Anterior vena cava (tissue), 1 donor: Measurements from ENCODE around the genes HTN3, MUC7, AMBN, GRSF1, DCK and AFP.

GRCh38 chr4:70028030-70028564, at the start of gene HTN3:
TSS of gene HTN3 (plus strand) at chr4:70028459.
- PRO-cap, result no peak

DNA sequence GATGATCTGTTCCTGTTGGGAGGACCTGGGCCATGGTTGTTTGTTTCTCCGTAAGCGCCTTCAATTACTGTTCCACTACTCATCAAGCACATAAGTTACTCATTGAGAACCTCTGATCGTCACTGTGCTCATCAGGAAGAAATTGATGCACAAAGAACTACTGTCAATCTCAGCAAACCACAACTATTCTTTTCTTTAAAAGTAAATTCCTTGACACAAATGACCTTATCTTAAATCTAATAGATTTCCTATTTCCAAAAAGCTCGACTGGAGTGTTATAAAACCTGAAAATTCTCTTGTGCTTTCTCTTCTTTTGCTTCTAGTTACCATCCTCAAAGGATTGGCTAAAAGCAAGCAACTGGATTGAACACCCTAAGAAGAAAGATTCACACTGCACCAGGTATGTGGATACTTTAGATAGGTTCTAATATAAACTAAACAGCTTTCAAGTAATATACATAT, at the start of gene MUC7:
Gene MUC7 (plus strand): TSS at position 306 of the 462 bp plus-strand sequence.
- PRO-cap, result no peak

DNA sequence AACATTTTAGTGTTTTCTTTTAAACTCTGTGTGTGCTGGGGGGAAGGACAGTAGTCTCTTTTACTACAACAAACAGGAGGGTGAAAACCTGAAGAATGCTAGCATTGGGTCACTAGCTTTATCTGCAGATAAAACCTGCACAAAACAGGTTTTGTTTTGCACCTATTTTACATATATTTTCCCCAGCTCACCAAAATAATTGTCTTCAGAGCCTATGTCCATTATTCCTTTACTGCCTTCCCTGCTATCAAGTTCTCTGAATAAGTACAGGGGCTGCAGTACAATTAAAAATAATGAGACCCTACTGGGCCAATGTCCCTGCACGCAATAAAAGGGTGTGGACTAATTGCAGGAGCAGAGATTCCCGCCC, 273 bp upstream of the AMBN start:
- PRO-cap, result no peak

- PRO-cap, result no peak
Observed at GRCh38 chr4:70592168-70592522, at the start of gene AMBN. TSS of gene AMBN (plus strand) at chr4:70592256.

DNA sequence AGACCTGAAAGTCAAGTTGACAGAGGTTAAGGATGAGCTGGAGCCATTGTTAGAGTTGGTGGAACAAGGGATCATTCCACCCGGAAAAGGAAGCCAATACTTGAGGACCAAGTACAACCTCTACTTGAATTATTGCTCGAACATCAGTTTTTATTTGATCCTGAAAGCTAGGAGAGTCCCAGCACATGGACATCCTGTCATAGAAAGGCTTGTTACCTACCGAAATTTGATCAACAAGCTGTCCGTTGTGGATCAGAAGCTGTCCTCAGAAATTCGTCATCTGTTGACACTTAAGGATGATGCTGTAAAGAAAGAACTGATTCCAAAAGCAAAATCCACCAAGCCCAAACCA, 1.0 kb downstream of the UTP3 start:
- PRO-cap, result no peak

GRCh38 chr4:70775089-70775528, 53.3 kb downstream of the RUFY3 start:
- PRO-cap, result no peak

GRCh38 chr4:70839176-70840147, at the start of gene GRSF1:
TSS of gene GRSF1 (minus strand) at chr4:70839890.
- PRO-cap, result bidirectional peak, plus-strand start at chr4:70839389, minus-strand start at chr4:70839295; unidirectional peak, minus-strand start at chr4:70839890; unidirectional peak, minus-strand start at chr4:70839945

DNA sequence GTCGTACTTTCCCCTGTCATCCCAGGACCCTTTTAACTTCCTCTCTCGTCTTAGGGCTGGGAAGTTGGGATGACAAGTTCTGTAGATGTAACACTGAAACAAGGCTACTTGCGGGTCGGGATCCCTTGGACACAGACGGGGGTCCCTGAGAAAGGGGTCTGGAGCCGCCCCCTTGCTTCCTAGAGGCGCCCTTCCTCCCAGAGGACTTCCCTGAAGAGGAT, 734 bp downstream of the MOB1B start:
- PRO-cap, result unidirectional peak, minus-strand start at position 209 of the sequence

DNA sequence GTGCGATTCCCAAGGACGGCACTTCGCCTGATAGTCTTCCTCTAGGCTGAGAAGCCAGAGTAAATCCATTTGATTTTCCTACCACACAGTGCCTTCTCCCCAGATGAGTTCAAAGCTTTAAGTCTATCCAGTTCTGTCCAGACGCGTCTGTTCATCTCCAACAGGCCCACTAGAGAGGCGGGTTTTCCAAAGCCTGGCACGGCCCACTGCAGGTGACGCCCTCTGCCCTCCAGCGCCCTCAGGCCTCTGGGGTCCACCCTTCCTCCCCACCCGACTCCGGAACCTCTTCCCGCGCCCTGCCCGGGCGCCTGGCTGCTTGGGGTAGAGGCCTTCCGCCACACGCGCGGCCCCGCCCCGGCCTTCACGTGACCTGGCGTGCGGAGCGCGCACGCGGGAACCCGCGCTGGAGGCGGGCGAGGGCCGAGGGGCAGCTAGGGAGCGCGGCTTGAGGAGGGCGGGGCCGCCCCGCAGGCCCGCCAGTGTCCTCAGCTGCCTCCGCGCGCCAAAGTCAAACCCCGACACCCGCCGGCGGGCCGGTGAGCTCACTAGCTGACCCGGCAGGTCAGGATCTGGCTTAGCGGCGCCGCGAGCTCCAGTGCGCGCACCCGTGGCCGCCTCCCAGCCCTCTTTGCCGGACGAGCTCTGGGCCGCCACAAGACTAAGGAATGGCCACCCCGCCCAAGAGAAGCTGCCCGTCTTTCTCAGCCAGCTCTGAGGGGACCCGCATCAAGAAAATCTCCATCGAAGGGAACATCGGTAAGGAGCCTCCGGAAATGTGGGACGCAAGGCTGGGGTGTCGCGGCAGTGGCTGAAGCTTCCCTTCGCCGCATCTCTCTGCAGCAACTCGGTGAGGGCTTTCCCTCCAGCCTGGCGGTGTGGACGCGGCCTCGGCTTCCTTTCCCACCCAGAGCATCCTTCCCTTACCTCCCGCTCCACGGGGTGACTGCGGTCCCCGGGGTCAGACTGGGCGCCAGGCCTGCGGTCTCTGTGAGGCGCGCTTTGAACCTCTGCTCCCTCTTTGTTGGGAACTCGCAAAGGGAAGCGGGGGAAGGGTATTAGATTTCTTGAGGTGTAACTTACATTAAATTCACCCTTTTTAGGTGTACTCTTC, at the start of gene DCK:
Gene DCK (plus strand): TSS at position 479 of the 1,111 bp plus-strand sequence.
- PRO-cap, result bidirectional peak, plus-strand start at position 412 of the sequence, minus-strand start at position 363 of the sequence

GRCh38 chr4:71419658-71420355, 232.7 kb downstream of the SLC4A4 start:
- PRO-cap, result no peak

DNA sequence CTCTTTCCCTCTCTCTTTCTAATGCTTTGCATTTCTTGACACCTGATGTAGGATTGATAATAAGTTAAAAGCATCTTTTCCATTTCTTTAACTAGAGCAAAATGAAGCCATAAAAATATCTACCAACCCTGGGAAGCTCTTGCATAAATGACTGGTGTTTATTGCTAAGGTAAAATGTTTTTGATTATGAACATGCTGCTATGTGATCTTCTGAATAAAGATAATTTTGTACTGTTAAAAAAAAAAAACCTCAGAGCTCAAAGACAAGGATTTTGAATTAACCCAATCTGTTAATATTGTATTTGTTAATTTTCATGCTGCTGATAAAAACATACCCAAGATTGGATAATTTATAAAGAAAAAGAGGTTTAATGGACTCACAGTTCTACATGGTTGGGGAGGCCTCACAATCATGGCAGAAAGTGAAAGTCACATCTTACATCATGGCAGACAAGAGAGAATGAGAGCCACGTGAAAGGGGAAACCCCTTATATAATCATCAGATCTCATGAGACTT, 161.4 kb downstream of the GC start:
- PRO-cap, result no peak

DNA sequence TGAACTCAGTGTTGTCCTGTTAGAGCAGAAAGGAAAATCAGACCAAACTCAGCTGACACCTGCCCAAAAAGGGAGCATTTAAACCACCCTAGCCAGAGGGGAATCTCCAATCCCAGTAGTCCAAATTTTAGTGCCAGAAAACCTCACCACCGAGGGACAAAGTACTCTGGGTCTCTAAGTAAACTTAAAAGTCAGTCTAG, 165.6 kb downstream of the NPFFR2 start:
- PRO-cap, result unidirectional peak, minus-strand start at position 69 of the sequence

DNA sequence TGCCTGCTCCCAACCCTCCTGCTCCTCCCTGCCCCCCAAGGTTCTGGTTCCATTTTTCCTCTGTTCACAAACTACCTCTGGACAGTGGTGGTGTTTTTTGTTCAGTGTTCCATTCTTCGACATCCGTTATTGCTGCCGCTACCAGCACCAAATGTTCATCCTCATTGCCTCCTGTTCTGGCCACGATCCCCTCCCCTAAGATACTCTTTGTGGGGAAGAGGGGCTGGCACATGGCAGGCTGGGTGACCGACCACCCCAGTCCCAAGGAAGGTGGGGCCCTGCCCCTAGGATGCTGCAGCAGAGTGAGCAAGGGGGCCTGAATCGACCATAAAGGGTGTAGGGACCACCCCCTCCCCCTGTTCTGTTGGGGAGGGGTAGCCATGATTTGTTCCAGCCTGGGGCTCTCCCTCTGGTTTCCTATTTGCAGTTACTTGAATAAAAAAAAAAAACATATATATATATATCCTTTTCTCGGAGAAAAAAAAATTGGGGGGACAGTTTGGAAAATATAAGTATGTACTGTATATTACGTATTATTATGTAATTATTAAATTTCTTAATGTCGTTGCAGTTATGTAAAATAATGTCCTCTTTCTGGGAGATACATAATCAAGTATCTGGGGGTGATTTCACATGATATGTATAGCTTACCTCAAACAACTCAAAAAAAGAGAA, 30.6 kb upstream of the COX18 start:
- PRO-cap, result no peak

DNA sequence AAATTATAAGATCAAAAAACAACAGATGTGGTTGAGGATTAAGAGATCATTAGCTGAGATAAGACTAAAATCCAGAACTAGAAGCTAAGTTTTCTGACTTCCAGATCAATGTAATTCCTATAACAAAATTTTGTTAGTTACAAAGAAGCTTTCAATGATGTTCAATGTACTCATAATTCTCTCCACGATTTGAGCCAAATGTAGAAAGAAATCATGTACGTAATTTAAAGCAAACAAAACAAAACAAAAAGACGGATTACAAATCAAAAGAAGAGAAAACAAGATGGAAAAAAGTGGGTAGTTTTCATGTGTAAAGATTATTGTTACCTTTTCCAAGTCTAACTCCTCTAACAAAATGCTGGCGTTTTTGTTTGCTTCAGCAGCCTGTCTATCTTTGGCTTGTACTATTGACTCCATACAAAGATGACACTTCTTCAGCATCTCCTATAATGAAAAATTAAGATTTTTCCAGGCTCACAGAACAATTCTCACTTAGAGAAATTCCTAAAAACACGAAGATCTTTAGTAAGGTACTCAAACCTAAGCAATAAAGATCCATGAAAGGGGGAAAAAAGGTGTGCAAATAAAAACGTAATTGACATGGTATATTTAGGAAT, 44.1 kb upstream of the COX18 start:
- PRO-cap, result no peak

GRCh38 chr4:73153877-73154278, 84.4 kb upstream of the COX18 start:
- PRO-cap, result no peak

DNA sequence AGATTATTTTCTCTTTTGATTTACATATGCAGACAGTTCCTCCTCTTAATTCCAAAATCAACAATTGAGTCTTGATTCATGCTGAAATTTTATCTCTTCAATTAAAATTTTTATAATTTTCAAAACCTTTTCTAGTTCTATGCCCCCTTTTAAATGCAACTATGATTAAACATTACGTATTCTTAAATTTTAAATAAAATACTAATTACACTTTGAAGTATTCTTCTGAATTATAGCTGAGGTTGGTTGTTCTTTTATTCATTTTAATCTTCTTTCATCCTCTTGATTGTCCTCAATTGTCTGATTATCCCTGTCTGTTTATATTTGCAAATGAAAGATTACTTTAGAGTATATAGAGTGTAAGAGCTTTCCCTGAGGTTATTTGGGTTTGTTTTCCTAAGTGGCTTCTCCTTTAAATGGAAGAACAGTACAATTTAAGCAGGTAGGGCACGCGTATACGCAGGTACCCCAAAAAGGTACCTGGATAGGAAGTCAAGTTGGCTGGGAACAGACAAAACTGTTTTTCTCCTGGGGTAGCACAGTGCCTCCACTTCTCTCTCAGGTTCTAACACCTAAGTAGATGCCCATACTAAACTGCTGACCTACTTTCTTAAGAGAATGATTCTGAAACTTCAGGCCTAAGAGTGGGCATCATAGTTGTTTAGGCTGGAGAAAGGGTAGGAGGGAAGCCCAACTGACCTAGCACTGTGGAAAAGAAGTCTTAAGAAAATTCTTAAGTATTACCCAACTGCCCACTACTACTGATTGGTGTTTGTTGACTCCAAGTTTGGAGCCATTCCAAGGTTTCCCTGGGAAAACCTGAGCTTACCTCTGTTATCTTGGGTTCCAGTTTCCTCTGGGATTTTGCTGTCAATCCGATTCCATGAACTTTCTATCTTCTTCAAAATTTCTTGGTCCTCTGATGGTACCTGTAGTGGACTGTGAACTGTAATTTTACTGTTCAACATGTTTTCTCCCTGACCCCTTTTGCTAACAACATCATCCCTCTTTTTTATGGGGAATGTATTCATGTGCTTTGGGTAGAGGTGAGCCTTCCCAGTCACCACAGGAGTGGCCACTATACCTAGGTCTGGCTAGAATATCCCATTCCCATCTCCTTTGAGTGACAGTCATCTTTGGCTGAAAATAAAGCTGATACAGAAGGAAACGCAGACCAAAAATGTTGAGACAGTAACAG, 24.0 kb downstream of the ANKRD17 start:
- PRO-cap, result no peak

GRCh38 chr4:73378624-73379374, 25.3 kb upstream of the ALB start:
- PRO-cap, result no peak

- PRO-cap, result no peak
Observed at GRCh38 chr4:73414784-73415357, 10.8 kb downstream of the ALB start.

DNA sequence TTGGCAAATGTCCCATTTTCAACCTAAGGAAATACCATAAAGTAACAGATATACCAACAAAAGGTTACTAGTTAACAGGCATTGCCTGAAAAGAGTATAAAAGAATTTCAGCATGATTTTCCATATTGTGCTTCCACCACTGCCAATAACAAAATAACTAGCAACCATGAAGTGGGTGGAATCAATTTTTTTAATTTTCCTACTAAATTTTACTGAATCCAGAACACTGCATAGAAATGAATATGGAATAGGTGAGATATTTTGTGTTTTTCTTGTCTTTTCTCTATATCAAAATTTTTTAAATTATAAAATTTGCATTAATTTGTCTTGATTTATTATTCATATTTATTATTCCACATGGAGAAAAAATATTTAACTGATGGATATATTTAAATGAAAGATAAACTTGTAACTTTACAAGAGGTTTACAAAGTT, at the start of gene AFP:
Gene AFP (plus strand): TSS at position 125 of the 435 bp plus-strand sequence.
- PRO-cap, result no peak

DNA sequence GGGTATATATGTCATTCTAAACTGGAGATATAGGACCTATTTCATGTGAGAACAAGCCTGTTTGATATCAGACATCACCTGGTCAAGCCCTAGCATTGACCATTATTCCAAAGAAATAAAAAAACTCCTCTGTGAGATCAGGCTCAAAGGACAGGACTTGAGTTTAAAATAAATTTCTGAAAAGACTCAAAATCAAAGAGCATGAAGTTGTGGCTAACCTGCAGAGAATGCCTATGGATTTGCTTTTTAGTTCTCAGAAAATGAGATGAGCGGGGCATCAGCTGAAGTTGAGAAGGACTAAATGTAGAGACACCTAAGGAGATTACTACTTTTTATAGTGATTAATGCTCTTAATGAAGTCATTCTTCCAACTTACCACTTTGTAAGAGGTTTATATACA, 24.2 kb upstream of the CXCL8 start:
- PRO-cap, result no peak